Ileum (tissue), 1 donor: ENCODE data around the gene TRIM59.

- PRO-cap = unidirectional peak, plus-strand start at chr3:157166747; unidirectional peak, plus-strand start at chr3:157166939
Observed at GRCh38 chr3:157166475-157167156, 6.7 kb upstream of the CCNL1 start.

GRCh38 chr3:157175645-157176109, 15.7 kb upstream of the CCNL1 start:
- PRO-cap = no peak

DNA sequence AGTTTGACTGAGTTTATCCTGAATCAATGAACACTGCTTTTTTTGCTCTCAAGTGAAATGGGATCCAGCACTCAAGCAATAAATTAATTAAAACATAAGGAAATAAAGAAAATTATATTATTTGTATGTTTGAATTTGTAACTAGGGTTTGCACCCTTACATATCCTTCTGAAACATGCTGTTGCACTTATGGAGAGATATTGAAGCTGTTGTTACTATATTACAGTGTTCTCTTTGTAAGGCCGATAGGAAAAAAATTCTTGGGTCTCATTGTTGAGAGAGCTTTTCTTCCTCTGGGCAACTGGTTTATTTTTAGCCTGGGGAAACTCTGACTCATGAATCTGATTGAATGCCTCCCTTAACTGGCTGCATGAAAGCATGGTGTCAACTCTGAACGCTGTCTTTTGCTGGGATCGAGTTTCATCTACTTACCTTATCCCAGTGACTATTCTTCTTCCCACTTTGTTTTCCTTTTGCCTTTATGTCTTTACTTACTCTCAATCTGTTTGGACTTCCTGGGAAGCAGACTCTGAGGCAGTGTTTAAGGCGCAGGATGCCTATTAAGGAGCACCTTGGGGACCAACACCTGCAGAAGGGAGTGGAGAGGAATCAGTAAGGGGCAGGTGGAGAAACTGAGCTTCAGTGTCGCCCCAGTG, 88.6 kb upstream of the CCNL1 start:
- PRO-cap = no peak

GRCh38 chr3:157381304-157381926, 55.2 kb upstream of the PTX3 start:
- PRO-cap = no peak

DNA sequence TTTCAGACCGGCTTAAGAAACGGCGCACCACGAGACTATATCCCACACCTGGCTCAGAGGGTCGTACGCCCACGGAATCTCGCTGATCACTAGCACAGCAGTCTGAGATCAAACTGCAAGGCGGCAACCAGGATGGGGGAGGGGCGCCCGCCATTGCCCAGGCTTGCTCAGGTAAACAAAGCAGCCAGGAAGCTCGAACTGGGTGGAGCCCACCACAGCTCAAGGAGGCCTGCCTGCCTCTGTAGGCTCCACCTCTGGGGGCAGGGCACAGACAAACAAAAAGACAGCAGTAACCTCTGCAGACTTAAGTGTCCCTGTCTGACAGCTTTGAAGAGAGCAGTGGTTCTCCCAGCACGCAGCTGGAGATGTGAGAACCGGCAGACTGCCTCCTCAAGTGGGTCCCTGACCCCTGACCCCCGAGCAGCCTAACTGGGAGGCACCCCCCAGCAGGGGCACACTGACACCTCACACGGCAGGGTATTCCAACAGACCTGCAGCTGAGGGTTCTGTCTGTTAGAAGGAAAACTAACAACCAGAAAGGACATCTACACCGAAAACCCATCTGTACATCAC, 86.2 kb downstream of the SHOX2 start:
- PRO-cap = no peak

DNA sequence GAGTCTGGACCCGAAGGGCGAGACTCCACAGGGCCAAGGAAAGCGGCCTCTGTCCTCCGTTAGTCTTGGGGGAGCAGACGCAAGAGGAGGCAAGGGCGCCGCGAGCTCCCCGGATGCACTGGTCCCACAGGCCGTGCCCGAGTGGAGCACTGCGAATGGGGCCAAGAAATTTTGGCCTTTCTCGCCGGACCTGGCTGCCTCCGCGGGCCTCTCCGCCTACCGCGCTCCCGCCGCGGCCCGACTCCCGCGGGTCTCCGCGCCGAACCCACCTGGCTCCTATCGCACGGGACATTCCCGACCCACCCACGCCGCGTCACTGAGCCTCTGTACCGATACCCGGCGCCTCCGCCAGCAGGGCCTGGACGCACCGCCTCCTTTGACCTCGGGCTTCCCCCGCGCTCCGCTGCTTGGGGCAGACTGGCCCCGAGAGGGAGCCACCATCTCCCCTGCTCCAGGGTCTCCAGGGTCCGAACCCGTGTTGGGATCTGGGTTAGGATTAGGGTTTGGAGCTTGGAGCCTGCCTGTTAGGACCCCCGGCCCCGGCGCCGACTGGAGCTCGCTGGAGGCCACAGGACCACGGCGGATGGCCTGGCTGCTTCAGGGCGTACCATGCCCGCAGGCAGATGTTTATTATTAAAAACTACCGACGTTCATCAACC, 11.8 kb downstream of the SHOX2 start:
- PRO-cap = no peak

- PRO-cap = no peak
Observed at GRCh38 chr3:158698898-158699352, 26.5 kb upstream of the LXN start.

DNA sequence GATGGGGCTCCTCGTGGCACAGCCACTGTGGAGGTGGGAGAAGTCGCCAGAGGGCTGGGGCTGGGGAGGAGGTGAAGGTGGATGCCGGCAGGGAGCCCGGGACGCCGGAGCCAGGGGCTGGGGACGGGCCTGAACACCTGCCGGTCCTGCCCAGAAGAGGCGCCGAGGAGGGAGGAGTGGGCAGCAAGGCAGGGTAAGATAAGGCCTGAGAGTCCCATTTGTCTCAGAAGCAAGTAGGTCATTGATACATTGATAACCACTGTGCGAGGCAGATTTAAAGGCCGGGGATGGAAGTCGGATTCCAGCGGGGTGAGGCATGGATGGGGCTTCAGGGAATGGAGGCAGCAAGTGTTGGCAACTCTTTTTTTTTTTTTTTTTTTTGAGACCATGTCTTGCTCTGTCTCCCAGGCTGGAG, 670 bp upstream of the RARRES1 start:
- PRO-cap = no peak

GRCh38 chr3:159788187-159788681, 437.0 kb upstream of the C3orf80 start:
- PRO-cap = no peak

DNA sequence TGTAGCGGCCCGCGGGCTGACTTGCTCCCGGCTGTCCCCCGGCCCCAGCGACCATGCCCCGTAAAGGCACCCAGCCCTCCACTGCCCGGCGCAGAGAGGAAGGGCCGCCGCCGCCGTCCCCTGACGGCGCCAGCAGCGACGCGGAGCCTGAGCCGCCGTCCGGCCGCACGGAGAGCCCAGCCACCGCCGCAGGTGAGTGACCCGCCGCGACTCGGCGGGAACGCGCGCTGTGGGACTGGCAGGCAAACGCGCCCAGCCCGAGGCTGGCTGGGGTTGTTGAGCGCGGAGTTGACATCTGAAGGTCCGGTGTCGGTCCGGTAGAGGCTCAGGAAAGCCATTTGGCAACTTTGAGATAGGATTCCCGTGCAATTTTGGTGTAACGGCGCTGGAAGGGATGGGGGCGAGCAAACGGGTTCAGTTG, 1.3 kb downstream of the SMC4 start:
- PRO-cap = no peak

- PRO-cap = no peak
Observed at GRCh38 chr3:160404095-160405268, 5.0 kb downstream of the SMC4 start.

GRCh38 chr3:160407481-160408123, 8.2 kb downstream of the SMC4 start:
- PRO-cap = no peak

- PRO-cap = bidirectional peak, plus-strand start at chr3:160449948, minus-strand start at chr3:160449760
Observed at GRCh38 chr3:160449409-160450268, at the start of gene TRIM59. TSS of gene TRIM59 (minus strand) at chr3:160449786.

- PRO-cap = no peak
Observed at GRCh38 chr3:160509400-160510232, 55.8 kb downstream of the KPNA4 start.

GRCh38 chr3:160525753-160526228, 39.6 kb downstream of the KPNA4 start:
- PRO-cap = no peak

DNA sequence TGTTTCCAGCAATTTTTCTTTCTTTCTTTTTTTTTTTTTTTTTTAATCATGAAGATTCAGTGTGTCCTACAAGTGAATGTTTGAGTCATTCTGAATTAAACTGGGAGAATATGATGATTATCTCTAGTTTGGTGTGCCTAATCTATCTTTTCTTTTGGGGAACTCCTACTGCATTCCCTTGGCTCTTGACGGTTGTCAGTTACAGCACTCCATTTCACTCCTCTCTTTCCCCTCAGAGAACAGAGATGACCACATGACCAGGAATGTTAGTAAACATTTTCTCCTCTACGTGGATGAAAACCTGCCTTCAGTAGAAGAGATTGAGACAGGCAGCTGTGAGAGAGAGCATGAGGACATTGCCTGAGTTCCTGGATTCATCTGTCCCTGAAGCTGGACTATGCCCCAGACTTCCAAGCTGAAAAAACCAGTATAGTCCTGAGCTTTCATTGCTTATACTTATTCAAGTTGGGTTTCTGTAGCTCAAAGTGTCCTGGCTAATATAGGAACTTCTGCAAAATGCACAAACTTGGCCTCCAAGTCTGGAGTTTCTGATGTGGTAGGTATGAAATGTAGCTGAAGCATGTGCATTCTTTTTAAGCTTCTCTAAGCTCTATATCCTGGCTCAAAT, 54.3 kb upstream of the ARL14 start:
- PRO-cap = no peak

GRCh38 chr3:160667288-160667879, 9.6 kb upstream of the ARL14 start:
- PRO-cap = unidirectional peak, minus-strand start at chr3:160667538

DNA sequence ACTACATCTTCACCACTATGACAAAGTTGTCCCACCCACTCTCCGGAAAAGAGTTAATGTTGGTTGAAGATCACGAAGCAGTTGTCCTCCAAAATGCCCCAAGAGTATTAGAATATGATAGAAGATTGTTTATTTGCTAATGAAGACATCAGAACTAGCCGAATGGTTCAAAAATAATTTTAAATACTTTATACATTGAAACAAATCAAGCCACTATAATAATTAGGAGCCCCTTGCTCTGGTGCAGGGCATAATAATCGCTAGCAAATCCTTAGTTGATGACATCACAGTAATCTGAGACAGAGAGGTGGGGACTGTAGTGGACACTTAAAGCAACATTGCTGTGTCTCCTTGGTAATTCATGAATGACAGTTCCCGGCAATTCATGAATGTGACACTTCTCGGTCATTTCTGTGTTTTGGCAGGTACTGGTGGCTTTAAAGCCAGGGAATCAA, 114.2 kb downstream of the PPM1L start:
- PRO-cap = no peak

- PRO-cap = no peak
Observed at GRCh38 chr3:161228197-161228999, 7.3 kb downstream of the NMD3 start.

DNA sequence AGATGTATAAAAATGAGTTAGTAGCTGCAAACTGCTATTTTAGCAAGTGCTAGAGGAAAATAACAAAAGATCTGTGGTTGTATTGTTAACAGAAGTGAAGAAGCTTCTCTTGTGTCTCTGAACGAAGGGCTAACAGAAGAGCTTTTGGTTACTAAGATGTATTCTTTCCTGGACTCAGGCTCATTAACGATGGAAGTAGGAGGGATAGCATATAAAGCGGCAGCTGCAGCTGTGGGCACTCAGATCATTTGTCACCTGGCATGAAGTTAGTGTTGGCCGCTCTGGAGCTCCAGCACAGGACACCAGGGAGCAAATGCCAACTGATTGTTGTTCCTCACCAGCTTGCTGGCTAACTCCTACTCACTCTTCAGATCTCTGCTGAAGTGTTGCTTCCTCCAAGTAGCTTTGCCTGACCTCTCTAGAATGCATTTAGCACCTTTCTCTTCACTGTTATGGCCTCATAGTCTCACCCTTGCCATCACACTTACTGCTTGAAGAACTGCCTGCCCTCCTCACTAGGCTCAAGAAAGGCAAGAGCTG, 15.6 kb upstream of the SLITRK3 start:
- PRO-cap = no peak